Anterior vena cava (tissue), 1 donor: Measurements from ENCODE around the genes PLOD3, FIS1 and SPDYE2.

DNA sequence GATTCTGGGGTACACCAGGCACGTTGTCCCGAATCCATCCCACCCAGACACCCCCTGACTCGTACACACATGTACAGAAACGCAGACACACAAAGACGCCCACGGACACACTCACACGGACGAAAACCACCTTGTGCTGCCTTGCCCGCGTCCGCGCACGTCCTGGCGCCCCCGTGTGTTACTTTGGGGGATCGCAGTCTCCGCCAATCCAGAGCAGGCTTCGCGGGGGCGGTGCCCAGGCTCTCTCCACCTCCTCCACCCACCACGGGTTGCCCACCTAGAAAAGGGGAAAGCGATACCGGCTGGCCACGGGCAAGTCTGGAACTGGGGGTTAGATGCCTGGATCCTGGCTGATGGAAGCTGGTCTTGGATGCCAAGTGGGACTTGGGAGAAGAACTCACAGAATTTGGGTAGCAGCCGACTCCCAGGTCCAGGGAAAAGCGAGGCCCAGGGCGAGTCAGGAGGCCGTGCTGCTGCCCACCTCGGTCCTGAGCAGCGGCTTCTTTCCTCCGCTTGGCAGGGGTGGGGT, 4.5 kb upstream of the VGF start:
- PRO-cap: no peak

DNA sequence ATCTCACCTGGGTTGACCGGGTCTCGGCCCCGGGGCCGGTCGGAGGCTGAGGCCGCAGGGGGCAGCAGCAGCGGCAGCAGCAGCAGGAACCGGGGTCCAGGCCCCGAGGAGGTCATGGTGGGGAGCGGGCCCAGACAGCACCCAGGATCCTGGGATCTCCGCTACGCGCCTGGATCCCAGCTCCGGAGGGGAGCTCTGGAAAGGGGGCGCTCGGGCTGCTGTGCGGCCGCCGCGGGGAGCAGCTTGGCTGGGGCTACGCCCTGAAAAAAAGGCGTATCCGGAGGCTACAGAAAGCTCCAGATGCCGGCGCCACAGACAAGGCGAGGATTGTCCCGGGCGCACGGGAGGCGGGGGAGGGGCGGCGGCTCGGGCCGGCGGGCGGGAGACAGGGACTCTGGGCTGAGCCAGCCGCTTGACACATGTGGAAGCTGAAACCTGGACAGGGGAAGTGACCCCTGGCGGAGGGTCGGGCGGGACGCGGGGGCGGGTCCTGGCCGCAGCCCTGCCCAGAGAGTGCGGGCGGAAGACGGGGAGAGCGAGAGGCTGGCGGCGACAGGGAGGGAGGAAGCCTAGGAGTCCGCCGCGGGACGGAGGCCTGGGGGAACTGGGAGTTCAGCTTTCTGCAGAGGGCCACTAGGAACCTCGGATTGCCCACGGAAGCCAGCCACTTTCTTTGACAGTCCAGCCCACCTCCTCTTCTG, at the start of gene PLOD3:
Gene PLOD3, minus strand, starts transcription at position 423 of the 701 bp plus-strand sequence.
- PRO-cap: bidirectional peak, plus-strand start at position 318 of the sequence, minus-strand start at position 255 of the sequence; bidirectional peak, plus-strand start at position 538 of the sequence, minus-strand start at position 421 of the sequence; unidirectional peak, minus-strand start at position 606 of the sequence

- PRO-cap: no peak
Measured at GRCh38 chr7:101232906-101233854, 4.4 kb downstream of the CLDN15 start.

DNA sequence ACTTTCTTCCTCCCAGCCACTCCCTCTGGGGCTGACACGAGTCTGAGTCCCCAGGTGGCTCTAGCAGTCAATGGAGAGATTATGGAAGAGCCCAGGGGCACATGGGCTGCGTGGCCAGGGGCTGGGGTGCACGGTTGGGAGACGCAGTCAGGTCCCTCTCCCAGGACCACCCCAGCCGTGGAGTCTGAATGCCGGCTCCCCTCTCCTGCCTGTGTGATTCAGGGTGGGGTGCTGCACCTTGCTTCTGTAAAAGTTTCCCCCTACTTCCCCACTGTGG, 1.9 kb downstream of the CLDN15 start:
- PRO-cap: no peak

- PRO-cap: bidirectional peak, plus-strand start at chr7:101245198, minus-strand start at chr7:101245074
Measured at GRCh38 chr7:101244530-101245519, at the start of gene FIS1. FIS1 (minus strand) TSS chr7:101245081.

DNA sequence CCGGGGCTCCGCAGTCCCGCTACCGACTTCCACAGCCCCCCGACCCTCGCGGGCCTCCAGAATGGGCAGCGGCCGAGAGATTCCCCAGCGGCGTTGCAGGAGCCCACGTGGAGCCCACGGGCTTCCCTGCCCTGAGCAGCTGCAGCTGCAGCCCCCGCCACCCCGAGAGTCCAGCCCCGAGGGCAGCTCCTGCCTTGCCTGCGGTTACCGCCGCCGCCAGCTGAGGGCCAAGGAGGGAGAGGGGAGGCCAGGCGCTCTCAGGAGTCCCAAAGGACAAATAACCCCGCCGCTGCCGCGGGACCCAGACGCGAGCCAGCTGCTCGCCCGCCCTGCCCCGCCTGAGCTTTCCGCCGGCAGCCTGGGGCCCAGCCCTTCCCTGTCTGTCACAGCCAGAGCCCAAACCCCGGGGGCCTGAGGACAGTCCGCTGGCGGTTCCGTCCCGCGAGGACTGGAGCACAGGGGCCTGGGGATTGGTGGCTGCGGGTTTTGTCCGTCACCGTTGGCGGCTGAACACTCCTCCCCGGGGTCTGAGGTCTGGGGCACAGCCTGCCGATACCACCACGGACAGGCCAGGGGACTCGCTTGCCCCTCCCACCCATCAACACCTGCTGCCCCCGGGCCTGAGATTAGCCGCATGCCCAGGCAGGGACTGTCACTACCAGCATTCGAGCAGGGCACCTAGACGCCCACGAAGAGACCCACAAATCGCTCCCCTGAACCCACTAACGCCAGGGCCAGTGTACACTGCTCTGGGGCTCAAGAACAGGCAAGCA, 21.5 kb downstream of the IFT22 start:
- PRO-cap: no peak

GRCh38 chr7:101322011-101322742, 565 bp upstream of the IFT22 start:
- PRO-cap: no peak

DNA sequence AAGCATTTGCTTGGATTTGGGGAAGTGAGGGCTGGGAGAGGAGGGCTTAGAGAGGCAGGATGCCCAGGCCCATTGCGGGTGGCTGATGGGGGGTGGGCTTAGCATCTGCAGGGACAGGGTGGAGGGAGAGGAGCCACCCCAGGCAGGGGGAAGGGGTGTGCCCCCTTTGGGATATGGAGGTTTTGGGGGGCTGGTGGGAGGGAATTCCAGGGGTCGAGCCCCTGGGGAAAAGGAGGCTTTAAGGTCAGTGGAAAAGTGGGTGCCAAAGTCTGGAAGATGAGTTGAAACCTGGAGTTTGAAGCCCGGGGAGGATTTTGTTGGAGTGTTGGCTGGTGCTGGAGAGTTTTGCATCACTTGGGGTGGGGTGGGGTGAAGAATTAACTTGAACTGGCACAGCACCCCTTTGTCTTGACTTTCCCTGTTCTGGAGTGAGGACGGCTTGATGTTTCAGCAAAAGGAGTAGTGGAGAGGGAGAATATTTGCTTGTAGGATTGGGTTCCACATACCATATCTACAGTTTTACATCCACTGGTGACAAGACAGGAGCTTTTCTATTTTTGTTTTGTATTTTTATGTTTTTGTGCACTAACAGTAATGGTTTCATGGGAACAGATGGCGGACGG, 11.5 kb downstream of the CUX1 start:
- PRO-cap: no peak

GRCh38 chr7:101885658-101886144, 68.3 kb downstream of the CUX1 start:
- PRO-cap: bidirectional peak, plus-strand start at chr7:101885876, minus-strand start at chr7:101885720

DNA sequence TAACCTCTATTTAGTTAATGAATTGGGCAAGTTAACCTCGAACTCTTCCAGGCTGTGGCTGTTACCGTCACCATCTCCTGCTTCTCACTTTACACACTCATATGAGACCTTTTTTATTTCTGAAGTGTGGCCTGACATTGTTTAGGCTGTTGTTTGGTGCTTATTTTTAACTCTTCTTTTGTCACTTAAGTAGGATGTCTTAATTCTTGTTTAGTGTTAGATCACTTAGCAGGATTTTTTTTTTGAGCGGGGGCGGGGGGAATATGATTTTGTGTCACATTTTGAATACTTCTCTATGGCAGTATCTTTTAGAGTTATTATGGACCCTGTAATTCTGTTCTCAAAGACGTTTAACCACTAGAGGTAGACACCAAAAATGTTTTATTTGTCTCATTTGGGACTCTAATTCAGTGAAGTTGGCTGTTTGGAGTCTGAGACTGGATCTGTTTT, 73.4 kb downstream of the CUX1 start:
- PRO-cap: no peak

DNA sequence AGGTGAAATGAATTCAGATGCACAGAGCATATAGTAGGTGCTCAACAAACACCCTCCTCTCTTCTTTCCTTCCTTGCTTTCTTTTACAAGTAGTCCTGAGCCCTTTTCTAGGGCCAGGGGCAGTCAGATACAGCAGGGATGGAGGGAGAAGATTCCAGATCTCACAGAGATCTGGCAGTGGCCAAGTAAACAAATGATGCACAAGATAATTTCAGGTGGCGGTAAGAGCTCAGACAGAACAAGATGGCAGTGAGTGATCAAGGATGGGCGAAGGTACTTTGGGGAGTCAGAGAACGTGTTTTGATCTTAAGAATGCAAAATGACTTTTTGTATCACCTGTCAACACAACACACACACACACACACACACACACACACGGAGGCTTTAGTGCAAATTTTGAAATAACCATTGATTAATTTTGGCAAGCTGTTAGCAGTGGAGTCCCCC, 109.4 kb downstream of the CUX1 start:
- PRO-cap: no peak

GRCh38 chr7:101942820-101943077, 125.3 kb downstream of the CUX1 start:
- PRO-cap: no peak

GRCh38 chr7:102024714-102025296, 207.4 kb downstream of the CUX1 start:
- PRO-cap: no peak

GRCh38 chr7:102253795-102254500, 32.7 kb upstream of the SH2B2 start:
- PRO-cap: no peak

- PRO-cap: no peak
Measured at GRCh38 chr7:102304755-102305208, 18.1 kb downstream of the SH2B2 start.

DNA sequence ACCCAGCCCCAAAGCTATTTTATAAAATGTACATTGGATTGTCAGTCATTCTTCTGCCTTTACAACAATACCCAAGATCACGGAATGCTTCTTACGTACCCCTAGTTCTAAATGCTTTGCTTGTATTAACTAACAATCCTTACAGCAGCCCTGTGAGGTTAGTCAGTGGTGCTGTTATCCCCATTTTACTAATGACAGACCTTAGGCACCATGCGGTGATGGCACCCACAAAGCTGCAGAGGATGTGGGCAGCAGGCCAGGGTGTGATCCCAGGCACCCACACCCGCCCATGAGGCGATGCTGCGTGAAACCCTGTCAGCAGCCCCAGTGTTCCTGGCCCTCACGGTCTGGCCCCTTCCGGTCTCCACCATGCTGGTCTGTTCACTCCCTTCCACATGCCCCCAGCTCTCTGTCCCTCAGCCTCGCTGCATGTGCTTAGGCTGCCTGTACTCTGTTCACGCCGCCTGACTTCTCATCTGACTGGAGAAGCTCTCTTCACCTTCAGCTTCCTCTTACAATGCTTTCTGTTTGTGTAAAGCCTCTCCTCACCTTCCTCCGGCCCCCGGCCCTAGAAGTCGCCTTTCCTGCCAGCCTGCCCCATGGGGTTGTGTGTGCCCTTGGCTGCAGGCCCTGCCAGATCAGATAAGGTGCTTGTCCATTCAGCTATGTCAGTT, 17.7 kb upstream of the ORAI2 start:
- PRO-cap: no peak

GRCh38 chr7:102550967-102551708, at the start of gene SPDYE2:
SPDYE2 (plus strand) TSS chr7:102551226.
- PRO-cap: no peak

GRCh38 chr7:102872309-102872811, 40.4 kb upstream of the LRRC17 start:
- PRO-cap: no peak

GRCh38 chr7:102883073-102883513, 29.7 kb upstream of the LRRC17 start:
- PRO-cap: no peak

DNA sequence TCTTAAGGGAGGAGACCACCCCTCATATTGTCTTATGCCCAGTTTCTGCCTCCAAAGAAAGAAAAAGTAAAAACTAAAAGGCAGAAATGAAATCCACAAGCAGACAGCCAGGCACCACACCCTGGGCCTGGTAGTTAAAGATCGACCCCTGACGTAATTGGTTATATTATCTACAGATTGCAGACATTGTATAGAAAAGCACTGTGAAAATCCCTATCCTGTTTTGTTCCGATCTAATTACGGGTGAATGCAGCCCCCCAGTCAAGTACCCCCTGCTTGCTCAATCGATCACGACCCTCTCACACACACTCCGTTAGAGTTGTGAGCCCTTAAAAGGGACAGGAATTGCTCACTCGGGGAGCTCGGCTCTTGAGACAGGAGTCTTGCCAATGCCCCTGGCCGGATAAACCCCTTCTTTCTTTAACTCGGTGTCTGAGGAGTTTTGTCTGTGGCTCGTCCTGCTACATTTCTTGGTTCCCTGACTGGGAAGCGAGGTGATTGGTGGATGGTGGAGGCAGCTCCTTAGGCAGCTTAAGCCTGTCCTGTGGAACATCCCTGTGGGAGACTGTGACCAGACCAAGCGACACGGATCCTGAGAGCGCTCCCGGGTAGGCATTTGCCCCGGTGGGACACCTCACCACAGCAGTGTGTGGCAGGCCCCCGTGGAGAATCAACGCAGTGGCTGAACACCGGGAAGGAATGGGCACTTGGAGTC, 3.6 kb upstream of the NAPEPLD start:
- PRO-cap: no peak